Endometrial microvascular endothelial cells (primary cell): ENCODE measurements around a stretch of chr4.

DNA sequence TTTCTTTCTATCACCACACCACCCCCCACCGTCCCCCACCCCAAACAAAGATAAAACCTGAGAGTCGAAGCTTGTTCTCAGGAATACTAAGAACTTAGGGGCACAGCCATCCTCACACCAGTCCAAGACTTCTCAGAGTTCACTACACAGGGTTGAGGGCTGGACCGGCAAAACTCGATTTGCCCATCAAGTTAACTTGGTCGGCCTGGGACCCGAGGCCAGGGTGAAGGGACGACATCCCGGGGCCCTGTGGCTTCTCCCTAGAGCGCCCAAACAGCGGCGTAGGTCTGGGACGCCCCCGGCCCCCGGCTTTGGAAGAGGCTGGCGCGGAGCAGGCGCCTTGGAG is 250 bp upstream of the NPY5R start:
- RAMPAGE, long total RNA: no peak

GRCh38 chr4:163600684-163601004 is 106.2 kb downstream of the TMA16 start:
- RAMPAGE, long total RNA: no peak

- RAMPAGE, long total RNA: no peak
Measured at GRCh38 chr4:163611531-163612566, 117.4 kb downstream of the TMA16 start.

DNA sequence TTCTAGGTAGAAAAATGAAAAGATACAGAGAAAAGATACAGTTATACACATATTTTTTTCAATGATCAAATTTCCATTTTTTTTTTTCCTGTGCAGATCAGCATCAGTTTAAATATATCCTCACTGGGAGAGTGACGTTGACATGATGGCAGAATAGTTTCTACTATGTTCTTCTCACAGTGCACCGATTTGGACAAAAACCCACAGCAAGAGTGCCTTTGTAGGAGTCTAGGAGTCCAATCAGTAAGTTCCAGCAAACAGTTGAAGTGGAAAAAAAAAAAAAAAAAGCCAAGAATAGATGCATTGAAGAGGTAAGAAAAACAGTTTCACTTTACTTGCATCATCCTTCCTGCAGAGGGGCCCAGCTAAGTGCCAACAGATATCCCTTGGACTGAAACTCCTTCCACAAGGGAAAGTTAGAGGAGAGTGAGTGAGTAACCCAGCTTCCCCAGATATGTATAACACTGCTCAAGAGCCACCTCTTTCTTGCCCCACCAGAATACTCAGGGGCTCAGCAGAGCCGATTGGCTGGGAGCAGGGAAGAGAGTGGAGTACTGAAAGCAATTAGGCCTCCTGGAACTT is 247.7 kb downstream of the MARCHF1 start:
- RAMPAGE, long total RNA: no peak

- RAMPAGE, long total RNA: no peak
Measured at GRCh38 chr4:165383568-165384306, 4.9 kb downstream of the CPE start.

DNA sequence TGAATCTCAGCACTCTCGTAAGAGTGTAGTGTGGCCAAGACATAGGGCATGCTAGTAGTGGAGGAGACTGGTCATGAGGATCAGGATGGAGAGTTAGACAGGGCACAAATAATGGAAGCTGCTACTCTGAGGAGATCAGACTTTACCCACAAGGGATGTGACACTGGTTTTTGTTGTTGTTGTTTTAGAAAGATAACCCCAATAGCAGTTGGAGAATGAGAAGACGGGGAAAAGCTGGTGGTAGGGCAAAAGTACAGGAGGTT is 203.2 kb downstream of the CPE start:
- RAMPAGE, long total RNA: no peak

GRCh38 chr4:165874043-165874601 is 1.1 kb downstream of the TLL1 start:
- RAMPAGE, long total RNA: no peak

GRCh38 chr4:168092245-168092407 is 211 bp upstream of the ANXA10 start:
- RAMPAGE, long total RNA: no peak

DNA sequence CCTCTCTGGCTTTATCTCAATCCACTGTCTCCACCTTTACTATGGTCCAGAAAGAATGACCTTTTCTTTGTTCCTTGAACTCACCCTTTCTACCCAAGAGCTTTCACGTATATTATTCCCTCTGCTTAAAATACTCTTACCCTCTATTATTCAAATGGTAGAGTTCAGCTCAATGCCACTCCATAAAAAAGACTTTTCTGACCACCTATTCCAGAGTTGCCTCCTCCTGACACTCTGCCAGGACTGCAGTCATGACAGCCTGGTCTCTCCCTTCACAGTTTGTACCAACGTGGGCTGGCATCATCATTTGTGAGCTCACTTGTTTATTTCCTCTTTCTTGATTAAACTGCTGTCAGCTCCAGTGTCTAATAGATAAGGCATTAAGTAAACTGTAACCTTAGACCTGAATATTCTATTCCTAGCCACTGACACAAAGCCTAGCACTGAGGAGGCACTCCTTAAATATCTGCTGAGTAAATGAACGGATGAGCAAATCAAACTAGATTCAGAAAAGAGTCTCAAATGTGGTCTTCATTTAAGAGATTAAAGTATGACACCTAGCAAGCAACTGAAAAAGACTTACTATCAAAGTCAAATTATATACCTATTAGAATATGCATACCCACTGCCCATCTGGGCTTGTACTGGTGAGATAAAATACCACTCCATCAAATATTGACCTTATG is 48.7 kb downstream of the DDX60 start:
- RAMPAGE, long total RNA: no peak

- RAMPAGE, long total RNA: no peak
Measured at GRCh38 chr4:168395916-168397007, 77.7 kb upstream of the DDX60 start.

DNA sequence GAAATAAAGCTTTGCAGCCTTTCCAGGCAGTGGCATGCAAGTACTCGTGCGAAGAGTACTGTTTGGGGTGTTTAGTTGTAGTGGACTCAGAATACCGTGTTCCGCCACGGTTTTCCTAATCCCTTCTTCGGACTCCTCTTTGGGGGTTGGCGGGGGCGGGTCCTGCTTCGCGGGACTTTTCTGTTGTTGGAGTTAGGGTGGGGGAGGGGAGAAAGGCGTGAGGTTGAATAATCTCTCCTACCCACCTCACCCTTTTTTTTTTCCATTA is 135.0 kb downstream of the PALLD start:
- RAMPAGE, long total RNA: no peak

DNA sequence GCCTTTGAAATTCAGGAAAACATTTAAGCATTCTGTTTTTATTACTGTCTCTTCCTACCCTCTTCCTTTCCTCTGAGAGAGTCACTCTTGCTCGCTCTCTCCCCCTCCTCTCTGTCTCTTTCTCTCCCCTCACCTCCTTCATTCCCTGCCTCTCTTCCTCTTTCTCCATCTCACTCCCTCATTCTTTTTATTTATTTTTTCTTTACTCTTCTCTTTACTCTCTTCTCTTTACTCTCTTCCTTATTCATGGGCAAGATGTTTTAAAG is 197.4 kb downstream of the PALLD start:
- RAMPAGE, long total RNA: no peak

DNA sequence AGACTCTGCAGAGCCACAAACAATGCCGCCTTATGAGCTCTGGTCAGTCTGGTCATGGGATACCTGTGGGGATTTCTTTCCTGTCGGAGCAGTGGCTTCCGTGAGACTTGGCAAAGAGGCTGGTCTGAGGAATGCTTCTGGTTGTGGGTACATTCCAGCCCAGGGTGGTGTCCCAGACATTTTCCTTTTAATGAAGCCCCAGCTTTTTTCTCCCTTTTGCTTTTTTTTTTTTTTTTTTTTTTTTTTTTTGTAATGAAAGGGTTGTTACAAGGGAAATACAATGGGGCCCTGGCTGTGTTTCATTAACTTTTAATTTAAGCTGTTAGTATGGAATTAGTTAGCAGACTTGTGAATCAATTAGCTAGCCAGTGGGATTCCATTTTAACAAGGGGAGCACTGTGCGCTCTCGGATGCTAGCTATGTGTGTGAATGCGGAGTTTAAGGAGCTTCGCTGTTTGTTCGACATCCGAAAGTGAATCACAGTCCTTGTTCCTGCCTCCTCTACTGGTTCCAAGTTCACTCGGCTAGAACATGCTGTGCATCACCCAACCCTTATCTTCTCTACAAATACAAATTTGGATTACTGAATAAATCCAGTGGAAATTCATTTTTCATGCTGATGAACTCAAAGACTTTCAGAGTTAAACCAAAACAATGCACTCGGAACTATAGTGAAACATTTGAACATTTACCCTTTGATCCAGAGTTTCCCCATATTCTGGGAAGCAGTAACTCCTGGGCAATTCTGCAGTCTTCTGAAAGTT is 225.0 kb downstream of the CBR4 start:
- RAMPAGE, long total RNA: no peak

GRCh38 chr4:168812846-168813153 is 197.3 kb downstream of the CBR4 start:
- RAMPAGE, long total RNA: no peak

GRCh38 chr4:168836439-168837240 is 173.4 kb downstream of the CBR4 start:
- RAMPAGE, long total RNA: no peak

- RAMPAGE, long total RNA: no peak
Measured at GRCh38 chr4:168844259-168845459, 165.4 kb downstream of the CBR4 start.

DNA sequence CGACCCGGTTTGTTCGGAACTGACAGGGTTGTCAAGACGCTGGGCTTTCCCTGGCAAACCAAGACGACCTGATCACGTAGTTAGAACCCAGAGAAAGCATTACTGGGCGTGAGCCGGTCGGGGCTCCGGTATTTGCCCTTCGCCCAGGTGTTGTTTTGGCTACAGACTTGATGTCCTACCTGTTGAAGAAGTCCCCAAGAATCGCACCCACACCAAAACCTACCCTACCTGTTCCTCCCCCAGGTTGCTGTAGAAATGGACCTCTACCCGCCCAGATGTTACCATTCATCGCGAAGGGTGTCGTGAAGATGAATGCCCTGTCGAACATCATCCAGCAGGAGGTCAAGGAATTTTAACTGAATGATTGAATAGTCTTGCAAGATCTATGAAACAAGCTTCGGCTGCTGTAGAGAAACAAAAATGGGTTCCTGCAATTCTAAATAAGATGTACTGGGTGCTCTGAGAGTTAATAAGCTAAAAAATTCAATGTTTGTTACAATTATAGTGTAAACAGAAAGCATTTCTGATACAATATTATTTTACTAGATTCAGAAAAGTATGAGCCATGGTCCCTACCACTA is 576 bp upstream of the CBR4 start:
- RAMPAGE, long total RNA: no peak

GRCh38 chr4:169096192-169096892 is 86.3 kb upstream of the CBR4 start:
- RAMPAGE, long total RNA: no peak

DNA sequence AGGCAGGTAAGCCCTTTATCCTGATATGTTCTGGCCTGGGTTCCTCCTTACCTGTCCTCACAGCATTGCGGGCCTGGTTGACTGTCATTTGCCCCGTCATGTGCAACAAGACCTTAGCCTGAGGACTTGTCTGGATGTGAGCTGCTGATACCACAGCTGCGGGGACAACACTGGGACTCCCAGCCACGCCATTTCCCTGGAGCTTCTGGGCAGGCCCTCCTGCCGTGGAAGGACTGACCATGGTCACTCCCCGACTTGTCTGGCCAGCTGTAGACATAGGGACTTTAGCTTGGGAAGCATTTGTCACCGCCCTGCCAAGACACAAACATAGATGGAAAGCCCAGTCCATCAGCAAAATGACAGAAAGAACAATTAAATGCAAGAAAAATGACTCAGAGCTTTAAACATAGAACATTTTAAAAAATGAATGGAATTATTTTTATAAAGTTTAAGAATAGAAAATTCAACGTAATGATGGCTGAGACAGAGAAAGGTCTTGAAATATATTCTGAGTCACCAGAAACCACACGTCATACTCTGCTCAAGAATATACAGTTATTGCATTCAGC is 107.5 kb upstream of the CBR4 start:
- RAMPAGE, long total RNA: no peak

DNA sequence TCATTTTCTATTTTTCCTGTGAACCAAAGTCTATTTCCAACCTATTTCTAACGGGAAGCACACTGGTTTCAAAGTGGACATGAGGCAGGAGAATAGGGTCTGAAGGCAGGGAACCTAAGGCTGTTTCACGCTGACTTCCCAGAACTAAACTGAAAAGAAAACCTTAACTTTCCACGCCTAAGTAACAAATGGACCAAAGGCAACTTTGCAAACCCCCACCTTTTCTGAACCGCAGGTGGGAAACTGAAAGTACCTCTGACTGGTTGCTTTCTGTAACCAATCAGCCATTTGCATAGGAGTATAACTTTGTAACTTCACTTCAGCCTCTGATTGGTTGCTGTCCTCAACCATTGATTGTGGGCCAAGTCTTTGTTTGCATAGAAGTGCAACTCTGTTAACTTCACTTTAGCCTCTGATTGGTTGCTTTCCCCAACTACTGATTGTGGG is 121.4 kb upstream of the CBR4 start:
- RAMPAGE, long total RNA: no peak